Mesangial cell (primary cell): ENCODE results near the gene LRP8.

- RAMPAGE, long total RNA, result no peak
These were observed 13.6 kb downstream of the PODN start for GRCh38 chr1:53075491-53076132.

DNA sequence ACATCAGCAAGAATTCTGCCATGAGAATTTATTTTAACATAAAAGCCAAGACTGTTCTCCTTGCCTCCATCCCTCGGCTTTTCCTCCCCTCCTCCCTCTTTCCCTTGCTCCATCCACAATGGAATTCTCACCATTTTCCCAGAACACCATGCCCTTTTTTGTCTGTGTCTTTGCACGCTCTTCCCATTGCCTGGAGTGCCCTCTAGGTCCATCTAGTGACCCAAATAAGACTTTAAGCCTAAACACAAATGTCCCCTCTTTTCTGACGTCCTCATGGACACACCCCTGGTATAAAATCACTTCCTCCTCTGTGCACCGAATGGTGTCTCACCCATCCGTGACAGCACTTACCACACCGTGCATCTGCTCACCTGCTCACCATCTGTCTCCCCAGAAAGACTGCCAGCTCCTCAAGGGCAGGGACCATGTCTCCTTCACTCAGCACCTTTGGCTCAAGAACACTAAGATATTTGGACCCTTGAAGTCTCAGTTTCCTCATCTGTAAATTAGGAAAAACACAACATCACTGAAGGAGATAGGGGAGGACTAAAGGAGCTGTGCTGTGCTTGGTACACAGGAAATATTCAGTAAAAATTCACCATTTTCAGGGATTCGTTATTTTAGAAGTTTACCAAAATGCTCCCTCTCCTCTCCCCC, 23.8 kb upstream of the CPT2 start:
- RAMPAGE, long total RNA, result no peak

- RAMPAGE, long total RNA, result no peak
These were observed 266 bp downstream of the MAGOH start for GRCh38 chr1:53238109-53238395.

DNA sequence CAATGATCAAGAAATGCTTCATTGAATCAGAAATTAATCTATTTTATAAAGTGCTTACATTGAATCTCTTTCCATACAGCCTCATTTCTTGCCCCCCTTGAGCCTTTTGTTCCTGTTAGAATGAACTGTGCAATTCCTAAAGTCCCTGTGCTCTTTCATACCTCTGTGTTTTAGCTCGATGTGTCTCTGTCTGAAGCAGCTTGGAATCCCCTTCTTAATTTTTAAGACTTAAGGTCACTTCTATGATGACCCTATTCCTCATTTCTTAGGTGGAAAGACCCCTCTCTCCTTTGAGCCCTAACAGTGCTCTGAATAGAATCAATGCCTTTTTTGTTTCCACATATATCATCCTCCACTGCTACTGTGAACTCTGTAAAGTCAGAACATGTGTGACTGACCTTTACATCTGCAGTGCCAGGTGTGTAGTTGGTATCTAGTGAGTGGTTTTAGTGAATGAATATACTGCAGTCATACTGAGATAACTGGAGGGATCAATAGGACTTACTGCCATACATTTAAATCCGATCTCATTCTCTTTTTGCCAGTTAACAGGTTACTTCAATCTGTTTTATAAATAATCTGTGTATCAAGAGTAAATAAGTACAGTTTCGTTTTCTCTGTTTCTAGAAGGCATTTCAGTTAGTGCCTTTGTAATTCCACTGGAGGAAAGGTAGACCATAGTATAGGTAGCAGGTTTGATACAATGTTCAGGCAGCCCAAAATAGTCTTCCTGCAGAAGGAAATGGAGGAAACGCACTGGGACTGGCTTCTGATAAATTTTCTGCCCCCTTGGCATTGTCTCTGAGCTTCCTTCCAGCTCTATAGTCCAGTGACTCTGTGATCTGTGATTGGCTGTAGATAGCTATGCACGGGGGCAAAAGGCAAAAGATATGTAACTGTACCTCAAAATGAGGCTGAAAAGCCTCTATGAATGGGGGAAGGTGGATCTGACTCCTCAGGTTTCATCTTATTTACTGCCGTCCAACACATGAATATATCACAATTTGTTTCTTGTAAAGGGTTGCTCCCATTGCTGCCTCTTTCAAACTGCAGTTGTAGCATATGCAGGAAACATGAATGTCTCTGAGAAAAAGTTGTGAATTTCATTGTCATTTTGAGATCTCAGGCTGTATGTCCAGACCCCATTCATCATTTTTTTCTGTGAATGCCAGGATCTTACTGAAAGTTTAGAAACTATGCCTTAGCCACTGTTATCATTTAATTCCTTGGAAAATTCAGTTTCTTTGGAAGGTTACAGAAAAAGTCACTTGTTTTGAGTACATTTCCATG, 5.7 kb upstream of the MAGOH start:
- RAMPAGE, long total RNA, result no peak

DNA sequence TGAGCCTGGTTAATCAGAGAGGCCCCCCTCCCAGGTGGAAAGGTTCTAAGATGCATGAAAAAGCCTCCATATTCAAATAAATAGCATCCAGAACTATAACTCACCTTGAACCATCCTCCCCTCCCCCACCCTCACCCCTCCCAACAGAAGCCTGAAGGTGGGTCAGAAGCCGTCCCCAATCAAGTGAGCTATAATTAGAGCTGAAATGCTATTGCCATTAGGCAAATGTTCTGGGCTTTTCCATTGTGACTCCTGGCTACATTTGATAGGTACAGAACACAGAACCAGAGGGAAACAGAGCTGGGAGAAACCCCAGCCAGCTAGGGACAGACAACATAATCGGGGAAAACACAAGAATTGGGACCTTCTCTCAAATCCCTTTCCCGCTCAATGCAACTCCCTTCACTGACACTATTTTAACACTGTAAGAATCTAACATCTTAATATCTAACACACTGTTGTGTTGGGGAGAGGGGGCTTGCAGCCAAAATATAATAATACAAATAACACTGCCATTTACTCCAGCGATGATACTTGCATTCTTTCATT, 41.4 kb downstream of the LRP8 start:
- RAMPAGE, long total RNA, result no peak

DNA sequence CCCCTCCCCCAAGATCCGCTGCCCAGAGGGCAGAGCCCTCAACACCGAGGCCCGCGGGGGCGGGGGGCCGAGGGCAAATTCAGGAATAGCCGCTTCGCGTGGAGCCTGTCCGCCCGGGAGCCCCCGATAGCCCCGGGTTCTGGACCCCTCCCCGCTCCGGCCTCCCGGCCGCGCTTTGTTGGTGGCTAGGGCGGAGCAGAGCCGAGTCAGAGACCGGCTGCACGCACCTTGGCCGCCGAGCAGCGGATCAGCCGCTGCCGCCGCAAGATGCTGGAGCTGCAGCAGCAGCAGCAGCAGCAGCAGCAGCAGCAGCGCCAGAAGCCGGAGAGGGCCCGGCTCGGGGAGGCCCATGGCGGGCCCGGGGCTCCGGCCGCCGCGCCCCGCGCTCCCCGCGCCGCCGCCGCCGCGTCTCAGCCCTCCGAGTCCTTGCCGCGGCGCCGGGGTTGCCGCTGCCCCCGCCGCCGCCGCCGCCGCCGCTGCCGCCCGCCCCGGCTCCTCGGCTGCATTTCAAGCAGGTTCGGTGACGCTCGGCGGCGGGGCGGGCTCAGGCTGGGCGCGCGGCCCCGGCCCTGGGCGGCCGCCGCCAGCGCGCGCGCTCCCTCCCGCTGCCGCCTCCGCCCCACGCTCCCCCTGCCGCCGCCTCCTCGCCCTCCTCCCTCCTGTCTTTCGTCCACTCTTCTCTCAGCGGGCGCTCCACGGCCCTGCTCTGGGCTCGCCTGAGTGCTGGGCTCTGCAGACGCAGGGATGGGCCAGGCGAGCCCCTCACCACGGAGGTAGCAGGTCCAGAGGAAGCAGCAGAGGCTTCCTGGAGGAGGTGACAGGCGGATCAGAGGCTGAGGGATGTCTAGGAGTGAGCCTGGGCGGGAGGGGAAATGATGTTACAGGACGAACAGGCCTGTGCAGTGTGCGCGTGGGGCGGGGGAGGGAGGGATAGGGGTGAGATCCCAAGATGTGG, at the start of gene LRP8:
LRP8 (minus strand) TSS at position 509 of the 955 bp plus-strand sequence.
- RAMPAGE, long total RNA, result no peak

DNA sequence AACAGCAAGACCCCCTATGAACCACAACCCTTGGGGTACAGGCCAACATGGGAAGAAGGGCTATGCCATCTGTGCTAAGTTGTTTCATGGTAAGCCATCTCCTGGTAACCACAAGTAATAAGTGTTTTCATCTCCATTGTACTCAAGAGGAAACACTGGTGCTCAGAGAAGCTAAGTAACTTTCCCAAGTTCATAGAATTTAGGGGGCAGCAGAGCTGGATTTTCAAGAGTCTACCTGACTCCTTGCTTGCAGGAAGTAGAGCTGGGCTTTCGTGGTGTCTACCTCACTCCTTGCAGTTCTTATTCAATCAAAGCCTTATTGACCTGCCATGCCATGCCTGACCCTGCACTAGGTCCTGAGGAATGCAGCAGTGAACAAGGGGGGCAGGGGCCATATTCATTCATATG, 93.4 kb downstream of the GLIS1 start:
- RAMPAGE, long total RNA, result no peak

DNA sequence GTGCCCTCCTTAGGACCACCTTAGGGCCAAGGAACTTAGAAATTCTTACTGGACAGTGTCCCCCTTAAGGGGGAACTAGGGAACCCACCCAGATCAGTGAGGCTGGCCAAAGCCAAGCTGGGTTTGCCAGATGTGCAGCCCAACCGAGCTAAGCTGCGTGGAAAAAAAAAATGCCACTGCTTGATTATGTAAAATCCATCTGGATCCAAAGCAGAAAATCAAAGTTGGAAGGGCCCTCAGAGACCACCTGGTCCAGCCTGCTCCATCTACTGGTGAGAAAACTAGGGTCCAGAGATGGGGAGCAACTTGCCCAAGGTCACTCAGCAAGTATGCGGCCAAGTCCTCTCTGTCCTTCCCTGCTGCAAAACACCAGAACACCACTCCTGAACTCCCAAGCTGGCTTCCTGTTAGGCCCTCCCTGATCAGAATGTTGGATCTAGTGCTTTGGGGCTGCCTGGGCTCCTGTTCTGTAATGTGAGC, 77.8 kb downstream of the MRPL37 start:
- RAMPAGE, long total RNA, result no peak

GRCh38 chr1:54289903-54290459, 90.0 kb downstream of the MRPL37 start:
- RAMPAGE, long total RNA, result no peak

DNA sequence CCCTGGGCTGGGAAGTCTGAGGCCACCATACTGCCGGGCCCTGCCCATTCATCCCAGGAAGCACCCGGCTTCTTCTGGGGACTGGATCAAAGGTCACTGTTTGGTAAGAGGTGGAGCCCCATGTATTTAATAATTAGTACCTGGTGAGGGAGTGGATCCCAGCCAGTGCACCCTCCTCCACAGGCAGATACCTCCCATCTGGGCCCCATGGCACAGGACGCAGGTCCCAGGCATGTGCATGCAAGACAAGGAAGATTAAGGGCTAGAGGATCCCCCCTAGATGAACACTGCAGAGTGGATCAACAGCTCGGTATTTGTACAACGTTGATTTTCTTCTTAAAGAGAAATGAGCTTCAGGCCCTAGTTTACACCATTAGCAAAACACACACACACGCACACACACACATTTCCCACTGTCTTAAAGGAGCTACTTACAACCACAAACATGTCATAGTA, 90.6 kb downstream of the MRPL37 start:
- RAMPAGE, long total RNA, result no peak

- RAMPAGE, long total RNA, result no peak
These were observed 136.6 kb downstream of the MRPL37 start for GRCh38 chr1:54336382-54337061.

GRCh38 chr1:54341225-54341952, 141.4 kb downstream of the MRPL37 start:
- RAMPAGE, long total RNA, result no peak

DNA sequence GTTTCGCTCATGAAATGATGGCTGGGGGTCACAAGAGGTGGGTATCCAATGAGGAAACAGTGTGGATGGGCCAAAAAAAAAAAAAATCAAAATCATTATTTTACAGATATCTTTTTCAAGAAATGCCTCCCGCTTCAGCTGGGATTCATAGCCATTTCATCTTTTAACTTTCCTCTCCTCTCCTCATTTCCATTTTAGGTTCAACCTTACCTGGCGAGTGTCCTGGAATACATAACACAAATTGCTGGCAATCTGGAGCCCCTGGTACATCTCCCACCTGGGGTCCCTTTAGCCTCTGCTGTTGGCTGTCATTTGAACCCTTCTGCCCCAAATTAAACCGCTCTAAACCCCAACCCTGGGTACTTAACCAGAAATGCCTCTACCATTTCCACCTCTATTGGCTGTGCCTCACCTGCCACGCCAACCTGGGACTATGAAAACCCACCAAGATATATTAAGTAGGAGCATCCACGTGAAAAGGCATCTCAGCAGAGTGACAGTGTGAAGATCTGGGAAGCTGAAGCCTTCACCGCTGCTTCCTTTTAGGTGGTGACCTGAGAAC, 149.8 kb downstream of the MRPL37 start:
- RAMPAGE, long total RNA, result no peak

GRCh38 chr1:54376394-54377731, 171.2 kb upstream of the ACOT11 start:
- RAMPAGE, long total RNA, result no peak

DNA sequence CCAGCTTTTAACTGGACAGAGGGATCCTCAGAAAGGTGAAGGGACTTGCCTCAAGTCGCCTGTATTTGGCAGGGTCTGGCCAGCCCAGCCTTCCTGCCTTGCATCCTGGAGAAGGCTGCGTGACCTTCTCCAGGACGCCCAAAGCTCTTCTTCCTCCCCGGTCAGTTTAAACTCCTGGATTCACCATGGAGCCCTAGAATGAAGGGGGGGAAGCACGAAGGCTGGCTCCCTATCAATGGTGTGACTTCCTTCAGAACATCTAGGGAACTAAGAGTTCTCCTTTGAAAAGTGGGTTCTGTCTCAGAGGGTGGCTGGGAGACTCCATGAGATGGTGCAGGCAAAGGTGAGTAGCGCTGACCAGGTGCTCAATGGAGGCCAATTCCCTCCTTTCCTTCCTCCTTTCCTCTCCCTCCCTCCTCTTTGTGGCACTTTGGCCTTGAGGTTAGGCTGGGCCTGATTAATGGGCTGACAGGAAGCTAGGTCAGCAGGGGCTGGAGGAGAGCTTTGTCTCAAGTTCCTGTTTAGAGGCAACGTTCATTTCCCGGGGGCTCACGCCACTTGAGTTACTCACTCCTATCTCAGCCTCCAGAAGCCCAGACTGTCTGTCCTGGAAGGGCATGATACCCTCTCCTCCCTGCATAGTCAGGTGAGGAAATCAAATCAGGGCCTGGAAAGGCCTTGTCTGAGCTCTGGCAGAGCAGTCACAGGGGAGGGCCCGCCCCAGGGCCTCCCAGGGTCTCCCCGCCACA, 83.6 kb upstream of the ACOT11 start:
- RAMPAGE, long total RNA, result no peak

- RAMPAGE, long total RNA, result no peak
These were observed 71.9 kb upstream of the ACOT11 start for GRCh38 chr1:54475911-54476782.

DNA sequence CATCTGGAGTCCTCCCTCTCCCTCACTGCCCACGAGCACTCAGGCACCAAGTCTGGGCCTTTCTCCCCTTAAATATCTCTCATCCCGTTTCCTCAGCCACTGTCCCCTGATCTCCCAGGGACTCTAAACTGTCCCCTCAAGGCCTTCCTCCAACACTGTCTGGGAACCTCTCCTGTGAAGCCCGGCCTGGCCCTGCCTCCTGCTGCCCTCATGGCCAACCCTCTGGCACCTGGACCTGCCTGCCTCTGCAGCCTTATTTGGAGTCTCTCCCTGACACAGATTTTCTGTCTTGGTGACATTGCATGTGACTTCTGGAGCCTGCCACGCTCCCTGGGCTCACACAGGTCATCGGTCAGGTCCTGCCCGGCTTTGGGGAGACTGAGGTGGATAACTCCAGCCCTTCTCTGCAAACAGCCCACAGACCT, 57.2 kb upstream of the ACOT11 start:
- RAMPAGE, long total RNA, result no peak

DNA sequence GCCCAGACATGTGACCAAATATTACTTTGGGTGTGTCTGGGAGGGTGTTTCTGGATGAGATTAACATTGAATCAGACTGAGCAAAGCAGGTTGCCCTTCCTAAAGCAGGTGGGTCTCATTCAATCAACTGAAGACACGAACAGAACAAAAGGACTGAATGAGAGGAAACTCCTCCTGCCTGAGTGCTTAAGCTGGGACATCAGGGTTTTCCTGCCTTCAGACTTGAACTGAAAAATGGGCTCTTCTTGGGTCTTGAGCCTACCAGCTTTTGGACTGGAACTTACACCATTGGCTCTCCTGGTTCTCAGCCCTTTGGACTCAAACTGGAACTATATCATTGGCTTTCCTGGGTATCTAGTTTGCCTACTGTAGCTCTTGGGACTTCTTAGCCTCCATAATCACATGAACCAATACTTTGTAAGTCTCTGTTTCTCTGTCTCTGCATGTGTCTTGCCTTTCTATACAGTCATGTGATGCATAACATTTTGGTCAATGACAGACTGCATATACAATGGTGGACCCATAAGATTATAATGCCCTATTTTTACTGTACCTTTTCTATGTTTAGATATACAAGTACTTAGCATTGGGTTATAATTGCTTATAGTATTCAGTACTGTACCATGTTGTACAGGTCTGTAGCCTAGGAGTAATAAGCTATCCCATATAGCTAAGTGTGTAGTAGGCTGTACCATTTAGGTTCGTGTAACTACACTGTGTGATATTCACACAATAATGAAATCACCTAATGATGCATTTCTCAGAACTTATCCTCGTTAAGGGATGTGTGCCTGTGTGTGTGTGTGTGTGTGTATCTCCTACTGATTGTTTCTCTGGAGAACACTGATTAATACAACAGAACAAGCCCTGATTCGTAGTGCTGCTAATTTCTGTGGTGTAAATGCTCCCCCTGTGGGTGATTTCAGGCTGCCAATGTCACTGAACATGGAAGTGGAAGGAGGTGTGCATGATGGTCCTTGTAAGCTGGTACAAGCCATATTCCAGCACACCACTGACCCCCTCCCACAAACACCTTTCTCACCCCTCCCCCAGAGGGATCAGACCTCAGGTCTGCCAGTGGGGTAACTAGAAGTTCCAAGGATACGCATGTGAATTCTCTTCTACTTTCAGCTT, 39.3 kb downstream of the DHCR24 start:
- RAMPAGE, long total RNA, result no peak

GRCh38 chr1:54851152-54852079, 35.6 kb downstream of the DHCR24 start:
- RAMPAGE, long total RNA, result no peak

DNA sequence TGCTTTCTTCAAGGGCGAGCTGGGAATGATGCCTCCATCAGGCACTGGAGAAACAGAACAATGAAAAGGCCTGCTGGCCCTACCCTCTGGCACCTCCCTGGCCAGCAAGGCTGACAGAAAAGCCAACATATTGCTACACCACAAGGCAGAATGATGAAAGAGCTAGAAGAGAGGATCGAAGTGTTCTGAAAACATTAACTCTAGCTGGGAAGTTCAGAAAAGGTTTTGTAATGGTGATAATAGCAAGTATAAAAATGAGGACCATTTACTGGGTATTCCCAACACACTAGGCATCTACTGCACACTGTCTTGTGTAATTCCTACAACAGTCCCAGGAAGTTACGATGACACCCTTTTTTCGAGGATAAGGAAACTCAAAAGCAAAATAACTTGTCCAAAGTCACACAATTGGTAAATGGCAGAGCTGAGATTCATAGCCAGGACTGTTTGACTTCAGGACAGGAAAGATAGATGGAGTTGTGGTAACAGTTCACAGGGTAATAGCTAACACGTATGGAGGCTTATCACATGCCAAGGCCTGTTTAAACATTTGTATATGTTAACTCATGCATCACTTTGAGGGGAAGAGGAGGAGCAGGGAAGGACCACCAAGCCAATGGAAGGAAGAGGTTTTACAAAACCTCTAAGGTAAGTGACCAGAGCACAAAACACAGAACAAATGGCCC, 3.0 kb downstream of the DHCR24 start:
- RAMPAGE, long total RNA, result no peak